ENCODE measurements around a stretch of chr4.

DNA sequence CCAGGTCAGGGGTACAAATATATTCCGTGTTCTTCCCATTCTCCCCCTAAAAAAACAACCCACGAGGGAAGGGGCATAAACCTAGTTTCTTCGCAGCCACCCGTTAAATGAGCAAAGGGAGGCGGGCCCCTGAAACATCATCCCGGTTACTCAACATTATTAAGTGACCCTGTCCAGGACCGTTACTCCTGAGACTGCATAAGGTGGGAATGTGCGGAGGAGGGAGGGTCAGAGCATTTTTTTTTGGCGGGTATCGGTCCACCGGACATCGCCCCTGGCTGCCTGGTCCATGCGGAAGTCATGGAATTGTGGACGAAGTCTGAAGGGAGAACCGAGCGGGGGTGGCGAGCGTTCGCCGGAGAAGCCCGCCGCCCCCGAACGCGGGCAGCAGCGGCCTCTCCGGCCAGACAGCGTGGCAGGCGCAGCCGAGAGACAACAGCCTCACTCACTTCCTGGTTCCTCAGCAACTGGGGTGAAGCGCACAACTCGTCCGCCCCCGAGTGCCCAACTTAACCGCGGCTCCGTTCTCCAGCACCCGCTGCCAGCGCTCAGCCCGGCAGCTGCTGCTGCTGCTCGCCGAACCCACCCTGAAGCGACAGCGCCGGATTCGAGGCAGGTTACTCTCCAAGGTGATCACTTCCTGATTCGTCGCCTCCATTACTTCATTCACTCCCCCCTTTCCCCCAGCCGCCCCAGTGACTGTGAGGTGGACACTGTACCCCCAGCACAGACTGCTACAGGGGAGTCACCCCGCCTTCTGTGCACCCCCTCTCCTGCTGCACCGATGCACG lies 67.9 kb downstream of the NOCT start:
- RRBS: 2% methylated on average over 22 of the region's 52 CpGs

DNA sequence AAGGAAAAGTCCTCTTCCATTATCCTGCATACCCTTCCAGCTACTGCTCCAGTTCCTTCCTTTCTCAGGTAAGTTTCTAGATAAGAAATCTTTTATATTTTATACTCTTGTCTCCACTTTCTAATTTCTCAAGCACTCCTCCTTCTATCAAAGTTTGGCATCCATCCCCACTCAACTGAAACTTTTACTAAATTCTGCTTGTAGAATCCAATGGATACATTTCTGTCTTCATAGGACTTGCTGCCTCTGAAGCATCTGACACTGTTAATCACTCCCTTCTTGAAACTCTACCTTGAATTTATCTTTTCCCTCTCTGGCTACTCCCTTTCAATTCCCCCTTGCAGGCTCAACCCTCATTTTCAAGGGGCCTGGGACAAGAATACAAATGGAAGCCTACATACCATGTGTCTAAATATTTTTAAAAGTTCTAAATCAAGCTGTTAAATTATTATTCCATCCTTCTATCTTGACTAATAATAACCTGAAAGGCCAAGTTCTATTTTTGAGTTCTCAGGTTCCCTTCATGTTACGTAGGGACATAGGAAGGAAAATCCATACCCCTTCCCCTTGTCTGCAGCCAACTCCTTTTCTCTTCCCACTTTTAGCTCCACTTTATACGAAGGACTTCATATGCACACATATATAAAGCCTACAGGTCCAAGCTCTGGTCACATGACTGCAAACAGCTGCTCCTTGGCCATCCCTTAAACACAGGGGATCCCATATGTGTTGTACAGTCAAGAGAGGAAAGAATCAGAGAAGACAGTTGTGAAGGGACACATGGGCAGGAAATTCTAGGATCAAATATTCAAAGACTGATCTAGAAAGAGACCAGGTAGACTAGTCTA lies 36.0 kb downstream of the ELF2 start:
- RRBS: no CpG with 5 or more reads among the region's 2 CpGs

DNA sequence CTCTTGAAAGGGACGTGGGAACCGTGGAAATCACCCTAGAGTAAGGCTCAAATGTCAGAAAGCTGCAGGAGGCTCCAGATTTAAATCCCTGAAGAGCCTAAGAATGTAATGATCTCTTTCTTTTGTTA lies 1.6 kb upstream of the ELF2 start:
- RRBS: no CpG with 5 or more reads among the region's 2 CpGs

DNA sequence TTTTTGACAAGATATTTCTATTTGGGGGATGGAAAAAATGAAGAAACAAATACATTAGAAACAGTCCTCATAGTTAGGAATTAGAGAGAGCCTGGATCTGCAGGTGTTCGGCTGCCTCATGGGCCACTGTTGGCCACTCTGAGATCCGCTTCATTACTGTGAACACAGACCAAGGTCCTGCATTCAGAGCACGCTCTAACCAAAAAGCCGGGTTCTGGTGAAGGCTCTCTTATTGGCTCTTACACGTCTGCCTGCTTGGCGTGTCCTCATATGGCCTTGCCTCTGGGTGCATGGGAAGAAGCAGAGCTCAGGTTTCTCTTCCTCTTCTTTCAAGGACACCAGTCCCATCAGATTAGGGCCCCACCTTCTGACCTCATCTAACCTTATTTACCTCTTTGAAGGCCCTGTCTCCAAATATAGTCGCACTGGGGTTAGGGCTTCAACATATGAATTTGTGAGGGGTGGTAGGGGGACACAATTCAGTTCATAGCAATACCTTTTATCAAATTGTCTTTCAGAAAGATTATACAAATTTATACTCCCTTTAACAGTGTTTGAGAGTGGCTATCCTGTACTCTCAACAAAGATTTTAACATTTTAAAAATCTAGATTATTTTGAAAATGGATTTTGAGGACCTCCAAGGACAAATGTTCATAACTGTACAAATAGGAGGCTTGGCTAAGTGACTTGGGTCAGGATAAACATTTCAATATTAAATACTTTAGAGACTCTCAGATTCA lies 37.1 kb upstream of the ELF2 start:
- RRBS: no CpG with 5 or more reads among the region's 7 CpGs

- RRBS: no CpG with 5 or more reads among the region's 2 CpGs
Measured at GRCh38 chr4:139360399-139360897, 58.2 kb upstream of the NDUFC1 start.

GRCh38 chr4:139531346-139531642 lies 24.7 kb downstream of the SETD7 start:
- RRBS: no CpG with 5 or more reads among the region's 6 CpGs

DNA sequence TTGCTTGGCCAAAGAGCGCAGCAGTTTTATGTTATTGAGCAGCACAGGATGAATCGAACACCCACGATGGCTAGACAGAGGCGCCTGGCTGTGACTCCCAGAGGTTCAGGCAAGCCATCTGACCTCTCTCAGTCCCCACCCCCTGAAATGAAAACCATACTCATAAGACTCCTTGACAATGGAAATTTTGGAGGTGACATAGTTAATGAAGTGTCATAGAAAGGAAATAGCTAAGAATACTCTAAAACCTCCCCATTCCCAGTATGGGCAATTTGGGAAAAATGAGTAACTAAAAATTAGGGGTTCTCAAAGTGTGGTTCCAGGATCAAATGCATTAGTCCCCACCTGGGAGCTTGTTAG lies 70.7 kb downstream of the MGST2 start:
- RRBS: no CpG with 5 or more reads among the region's 4 CpGs

DNA sequence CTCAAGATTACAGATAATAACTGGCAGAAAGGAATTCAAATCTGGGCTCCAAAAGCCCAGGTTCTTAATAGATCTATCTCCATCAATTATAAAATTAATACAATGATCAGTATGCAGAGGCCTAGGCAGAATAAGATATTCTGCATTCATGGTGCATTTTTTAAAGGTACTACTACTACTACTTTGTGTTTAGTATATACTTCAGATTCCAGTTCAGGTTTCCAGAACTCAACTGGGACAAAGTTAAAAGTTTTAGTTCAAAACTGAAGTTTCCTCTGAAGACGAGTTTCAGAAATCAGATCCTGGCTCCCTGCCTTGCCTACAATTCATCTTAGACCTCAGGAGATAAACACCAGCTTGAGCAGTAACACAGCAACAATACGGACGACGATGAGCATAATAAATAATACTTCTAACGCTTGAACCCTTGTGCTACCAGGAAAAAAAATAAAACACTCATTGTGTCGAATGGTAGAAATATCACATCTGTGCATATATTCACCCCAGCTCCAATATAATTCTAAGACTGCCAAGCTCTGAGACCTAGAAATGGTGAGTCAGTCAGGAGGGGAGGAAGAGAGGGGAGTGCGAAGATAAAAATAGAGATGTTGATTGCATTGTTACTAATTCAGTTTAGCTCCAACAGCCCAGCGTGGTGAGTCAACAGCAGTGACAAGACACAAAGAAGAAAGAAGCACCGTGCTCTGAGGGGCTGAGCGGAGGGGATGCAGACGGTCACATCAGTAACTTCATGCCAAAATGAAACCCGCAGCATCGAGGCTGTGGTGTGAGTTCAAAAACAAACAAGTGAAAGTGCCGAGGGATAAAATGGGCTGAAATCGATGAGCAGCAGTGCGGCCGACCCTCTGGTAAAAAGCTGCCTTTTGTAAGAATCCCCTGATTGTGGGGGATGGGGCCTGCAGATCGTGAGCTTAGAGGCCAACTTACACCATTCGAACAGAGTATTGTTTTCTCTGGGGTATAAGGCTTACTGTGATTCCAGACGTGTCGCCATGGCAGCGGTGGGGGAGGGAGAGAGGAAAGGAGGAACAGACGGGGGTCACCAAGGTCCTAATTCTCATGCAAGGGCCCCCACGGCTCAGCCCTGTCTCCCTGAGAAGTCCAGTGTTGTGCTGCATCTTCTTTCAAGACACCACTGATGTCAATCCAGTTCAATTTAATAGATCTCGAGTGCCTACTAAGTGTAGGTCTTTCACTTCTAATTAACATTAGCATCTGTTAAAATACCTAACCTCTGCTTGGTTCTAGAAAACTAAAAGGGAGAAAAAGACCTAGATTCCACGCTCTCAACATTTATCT lies 150.3 kb downstream of the MGST2 start:
- RRBS: no CpG with 5 or more reads among the region's 26 CpGs

DNA sequence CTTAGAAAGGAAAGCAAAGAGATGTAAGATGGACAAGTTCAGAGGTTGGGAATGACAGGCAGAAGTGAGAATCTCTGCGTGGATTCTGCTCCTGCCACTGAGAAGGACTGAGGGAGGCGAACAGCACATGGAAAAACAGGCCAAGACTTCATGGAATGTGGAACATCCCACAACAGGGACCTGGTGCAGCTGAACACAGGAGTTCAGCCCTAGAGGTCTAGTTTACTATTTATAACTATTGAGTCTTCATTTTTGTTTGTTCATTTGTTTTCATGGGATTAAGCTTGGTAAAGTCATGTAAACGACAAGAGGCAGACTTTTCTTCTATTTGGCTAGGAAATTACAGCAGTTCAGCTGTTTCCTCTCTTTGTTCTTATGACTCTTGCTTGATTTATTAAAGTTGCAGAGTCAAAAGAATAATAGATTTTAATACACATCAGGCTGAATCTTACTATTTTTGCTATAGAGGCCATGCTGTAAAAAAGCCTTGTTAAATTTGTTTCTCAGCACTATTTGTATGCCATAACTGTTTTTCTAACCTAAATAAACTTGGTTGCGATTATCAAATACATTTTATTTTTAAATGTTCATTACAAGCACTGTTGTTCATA lies 234.4 kb downstream of the MAML3 start:
- RRBS: no CpG with 5 or more reads among the region's 4 CpGs

- RRBS: no CpG with 5 or more reads among the region's 7 CpGs
Measured at GRCh38 chr4:140028499-140029417, 125.2 kb downstream of the MAML3 start.

- RRBS: no CpG with 5 or more reads among the region's 8 CpGs
Measured at GRCh38 chr4:140032703-140033402, 121.1 kb downstream of the MAML3 start.

DNA sequence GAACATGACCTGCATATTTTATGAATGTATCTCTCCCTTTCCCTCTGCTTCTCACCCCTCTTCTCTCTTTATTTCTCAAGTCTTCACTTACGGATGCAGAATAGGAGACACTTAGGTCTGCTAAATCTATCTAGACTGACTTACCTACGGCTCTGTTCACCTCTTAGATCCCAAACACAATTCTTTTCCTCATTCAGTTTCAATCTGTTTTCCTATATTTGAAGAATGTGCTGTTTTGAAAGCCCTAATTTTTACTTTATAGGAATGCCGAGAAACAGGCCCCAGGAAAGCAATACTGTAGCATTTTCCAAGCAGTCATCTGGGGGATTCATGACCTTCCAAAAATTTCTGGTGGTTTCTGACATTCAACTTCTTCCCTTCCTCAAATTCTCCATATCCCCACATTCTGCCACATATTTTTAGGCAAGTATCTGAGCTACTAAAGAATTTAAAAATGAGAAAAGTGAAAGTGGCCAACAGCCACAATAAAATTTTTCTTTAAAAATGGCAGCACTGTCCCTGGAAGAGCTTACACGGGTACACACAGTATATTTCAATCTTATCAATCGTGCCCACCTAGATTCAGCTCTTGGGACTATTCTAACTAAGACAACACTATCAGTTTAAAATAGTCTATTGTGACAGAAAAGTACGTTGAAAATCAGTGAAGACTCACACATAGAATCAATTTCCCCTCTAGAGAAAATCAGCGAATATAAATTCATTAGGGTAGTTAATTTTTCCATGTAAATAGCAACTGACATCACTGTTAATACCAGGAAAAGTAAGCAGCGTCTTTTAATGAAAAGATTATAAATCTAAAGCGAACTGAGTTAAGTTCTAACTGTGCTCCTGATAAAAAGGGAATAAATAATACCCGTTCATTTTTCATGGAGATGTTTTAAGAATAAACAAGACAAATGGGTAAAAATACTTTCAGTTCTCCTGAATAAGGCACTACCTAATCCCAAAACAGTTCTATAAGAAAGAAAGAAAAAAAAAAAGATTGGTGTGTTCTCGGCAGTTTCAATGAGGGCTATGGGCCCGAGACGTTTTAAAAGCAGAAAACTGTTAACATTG lies 110.5 kb downstream of the MAML3 start:
- RRBS: no CpG with 5 or more reads among the region's 13 CpGs

GRCh38 chr4:140065282-140065982 lies 88.6 kb downstream of the MAML3 start:
- RRBS: no CpG with 5 or more reads among the region's 7 CpGs

DNA sequence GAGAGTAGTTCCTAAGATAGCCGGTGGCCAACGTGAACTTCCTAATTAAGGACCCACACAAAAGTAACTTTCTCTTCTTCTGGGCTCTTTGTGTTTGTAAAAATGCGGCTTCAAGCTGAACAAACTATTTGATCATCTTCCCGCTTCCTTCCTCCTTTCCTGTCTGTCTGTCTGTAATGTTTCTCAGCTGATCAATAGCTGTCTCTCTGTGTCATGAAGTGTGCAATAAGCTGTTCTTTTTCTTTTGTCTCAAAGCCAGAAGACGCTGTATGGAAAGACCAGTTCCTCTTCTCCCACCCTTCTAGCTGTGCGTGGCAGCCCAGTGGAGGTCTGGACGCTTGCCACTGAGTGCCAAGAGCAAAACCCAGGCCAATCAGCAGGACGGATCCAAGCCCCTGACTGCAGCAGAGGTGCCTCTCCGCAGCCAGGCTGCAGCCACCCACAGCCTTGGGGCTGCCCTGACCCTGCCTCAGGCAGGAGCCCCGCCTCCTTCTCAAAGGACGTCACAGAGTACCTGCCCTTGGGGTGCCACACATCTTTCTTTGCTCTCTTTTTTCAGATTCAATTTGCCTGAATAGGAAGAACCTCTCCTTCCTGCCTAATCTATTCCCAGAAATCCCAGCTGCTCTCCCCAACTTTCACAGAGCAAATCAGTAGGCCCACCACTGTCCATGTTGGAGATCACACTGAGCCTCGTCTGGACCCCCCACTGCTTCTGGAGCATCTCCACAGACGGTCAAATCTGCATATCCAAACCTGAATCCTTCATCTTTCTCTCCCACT lies 59.2 kb downstream of the MAML3 start:
- RRBS: no CpG with 5 or more reads among the region's 13 CpGs

- RRBS: no CpG with 5 or more reads among the region's 18 CpGs
Measured at GRCh38 chr4:140150202-140150643, 3.8 kb downstream of the MAML3 start.

- RRBS: no CpG with 5 or more reads among the region's 20 CpGs
Measured at GRCh38 chr4:140267377-140268157, 105.9 kb upstream of the SCOC start.

DNA sequence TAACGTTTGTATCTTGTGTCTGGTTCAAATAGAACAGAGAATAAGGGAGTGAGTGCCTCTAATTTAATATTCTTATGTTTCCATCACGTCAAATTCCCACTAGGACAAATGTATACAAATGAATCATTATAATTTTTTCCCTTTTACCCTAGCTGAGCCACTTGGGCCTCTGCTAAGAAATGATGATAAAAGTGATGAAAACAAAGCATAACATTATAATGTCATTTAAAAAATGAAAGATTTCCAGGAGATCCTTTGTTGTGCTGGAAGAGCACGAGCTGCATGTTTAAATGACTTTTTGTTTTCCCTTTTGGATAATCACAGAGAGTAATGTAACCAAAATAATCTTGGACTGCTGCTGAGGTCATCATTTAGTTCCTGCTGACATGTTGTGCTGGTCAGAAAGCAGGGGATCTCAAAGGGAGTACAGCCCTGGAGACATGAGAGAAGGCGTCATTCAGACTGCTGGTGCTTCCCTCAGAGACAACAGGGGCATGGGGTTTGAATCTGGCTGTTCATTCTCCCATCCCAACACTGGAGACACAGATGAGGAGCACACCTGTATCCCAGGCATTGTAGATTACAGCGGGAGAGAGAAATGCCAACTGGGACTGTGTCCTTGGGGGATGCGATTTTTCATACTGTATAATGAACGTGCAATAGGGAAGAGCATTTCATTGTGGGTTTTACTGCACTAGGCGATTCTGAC lies 105.0 kb upstream of the SCOC start:
- RRBS: no CpG with 5 or more reads among the region's 8 CpGs

DNA sequence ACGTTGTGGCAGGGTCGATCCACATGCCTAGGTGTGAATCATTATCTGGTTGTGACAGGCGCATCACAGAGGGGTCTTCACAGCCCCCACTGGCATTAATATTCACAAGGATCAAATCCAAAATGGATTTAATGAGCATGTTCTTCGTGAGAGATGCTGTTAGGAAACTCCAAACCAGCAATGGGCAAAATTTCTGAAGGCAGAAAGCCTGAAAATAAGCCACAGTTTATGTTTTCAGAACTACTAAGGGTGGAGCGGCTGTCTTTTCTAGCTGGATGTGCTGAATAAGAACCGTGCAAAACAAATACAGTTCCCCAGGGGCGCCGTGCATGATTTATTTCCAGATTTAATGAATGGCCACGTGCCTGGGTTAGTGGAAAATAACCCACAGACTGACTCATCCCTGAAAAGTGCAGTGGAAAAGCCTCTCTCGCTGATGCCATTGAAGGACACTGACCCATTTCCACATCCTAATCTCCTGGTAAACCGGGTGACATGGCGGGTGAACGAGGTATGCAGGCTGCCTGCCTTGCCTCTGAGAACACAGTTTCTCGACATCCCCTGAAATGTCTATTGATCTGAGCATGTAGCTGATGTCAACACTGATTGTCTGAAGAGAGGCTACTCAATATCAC lies 77.2 kb upstream of the SCOC start:
- RRBS: no CpG with 5 or more reads among the region's 14 CpGs

- RRBS: no CpG with 5 or more reads among the region's 6 CpGs
Measured at GRCh38 chr4:140642462-140642810, 73.7 kb upstream of the UCP1 start.

GRCh38 chr4:140755543-140756185 lies 521 bp downstream of the TBC1D9 start:
- RRBS: 2% methylated on average over 15 of the region's 57 CpGs

Measured in non-pigmented ciliary epithelial cell (primary cell).